OVCAR3 (cell line): ENCODE measurements around the gene CYP24A1.

DNA sequence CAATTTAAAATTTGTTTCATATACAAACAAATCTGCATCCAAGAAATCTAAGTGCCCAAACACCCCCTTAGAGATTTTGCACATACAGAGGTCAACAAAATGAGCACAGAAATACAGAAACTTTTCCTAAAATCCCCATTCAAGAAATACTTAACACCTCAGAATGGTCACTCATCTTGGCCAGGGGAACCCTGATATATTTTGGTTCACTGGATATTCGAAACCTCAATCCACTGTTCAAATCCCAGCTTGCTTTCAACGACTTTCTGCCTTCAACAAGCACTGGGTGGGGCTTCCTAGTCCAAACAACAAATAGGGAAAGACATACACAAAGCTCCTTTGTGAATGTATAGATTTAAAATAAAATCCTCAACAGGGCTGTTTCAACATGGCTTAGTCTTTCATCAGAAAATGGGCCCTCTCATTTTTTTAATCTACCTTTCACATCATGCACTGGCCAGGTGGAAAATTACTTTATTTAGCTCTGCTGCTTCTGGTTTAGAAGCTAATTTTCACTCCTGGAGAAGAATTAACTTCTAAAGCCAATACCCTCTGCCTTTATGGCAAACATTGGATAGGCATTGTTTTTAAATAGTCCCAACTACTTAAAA is 9.9 kb downstream of the ZNF217 start:
- RRBS, result no CpG with 5 or more reads among the region's 2 CpGs

- RRBS, result no CpG with 5 or more reads among the region's 17 CpGs
Measured at GRCh38 chr20:53623048-53624342, 29.9 kb upstream of the ZNF217 start.

GRCh38 chr20:53654953-53655624 is 61.5 kb upstream of the ZNF217 start:
- RRBS, result no CpG with 5 or more reads among the region's 11 CpGs

GRCh38 chr20:53739624-53739865 is 145.9 kb upstream of the ZNF217 start:
- RRBS, result no CpG with 5 or more reads among the region's 2 CpGs

GRCh38 chr20:53752475-53753174 is 159.0 kb upstream of the ZNF217 start:
- RRBS, result no CpG with 5 or more reads among the region's 7 CpGs

DNA sequence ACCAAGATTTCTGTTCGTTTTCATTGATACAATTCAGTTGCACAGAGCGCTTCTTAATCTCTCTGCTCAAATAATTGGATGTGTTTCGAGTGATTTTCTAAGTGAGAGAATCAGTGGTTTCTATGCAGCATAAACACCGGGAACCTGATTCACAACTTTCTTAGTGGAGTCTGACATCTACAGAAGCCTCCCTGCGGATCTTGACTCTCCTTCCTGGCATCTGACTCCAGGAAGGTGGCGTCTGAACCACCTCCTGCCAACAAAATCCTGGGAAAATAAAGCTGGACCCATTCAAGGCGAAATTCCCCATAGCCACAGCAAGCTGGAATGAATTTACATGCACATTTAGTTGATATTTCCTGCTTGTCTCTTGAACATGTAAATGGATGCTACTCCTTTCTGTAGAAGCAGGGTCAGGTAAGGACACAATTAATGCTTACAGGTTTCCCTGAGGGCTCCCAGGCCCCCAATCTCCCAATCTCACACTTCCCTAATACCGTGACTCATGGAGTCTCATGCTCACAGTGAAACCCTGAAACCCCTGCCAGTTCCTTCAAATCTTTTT is 197.3 kb upstream of the ZNF217 start:
- RRBS, result no CpG with 5 or more reads among the region's 8 CpGs

DNA sequence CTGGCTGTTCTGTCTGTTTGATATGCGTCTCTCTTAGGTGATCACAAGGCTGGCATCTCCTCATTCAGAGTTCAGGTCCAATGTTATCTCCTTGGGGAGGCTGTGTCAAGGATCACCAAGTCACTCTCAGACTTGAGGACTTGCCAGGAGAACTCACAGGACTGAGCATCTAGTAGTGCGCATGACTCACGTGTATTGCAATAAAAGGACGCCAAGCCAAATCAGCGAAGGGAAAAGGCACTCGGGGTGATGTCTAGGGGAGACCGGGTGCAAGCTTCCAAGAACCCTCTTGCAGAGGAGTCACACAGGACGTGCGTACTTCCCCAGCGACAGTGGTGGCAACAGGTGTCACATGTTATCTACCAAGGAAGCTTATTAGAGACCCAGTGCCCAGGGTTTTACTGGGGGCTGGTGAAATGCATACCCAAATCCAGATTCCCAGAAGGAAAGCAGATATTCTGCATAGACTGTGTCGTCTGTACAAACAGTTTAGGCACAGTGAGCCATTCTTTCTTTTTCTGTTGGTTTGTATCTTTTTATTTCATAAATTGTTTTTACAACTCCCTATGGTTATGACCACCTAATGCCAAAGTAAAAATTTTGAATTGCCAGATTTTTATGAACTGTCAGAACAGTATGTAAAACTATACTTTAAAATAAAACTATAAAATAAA is 234.8 kb downstream of the BCAS1 start:
- RRBS, result no CpG with 5 or more reads among the region's 11 CpGs

DNA sequence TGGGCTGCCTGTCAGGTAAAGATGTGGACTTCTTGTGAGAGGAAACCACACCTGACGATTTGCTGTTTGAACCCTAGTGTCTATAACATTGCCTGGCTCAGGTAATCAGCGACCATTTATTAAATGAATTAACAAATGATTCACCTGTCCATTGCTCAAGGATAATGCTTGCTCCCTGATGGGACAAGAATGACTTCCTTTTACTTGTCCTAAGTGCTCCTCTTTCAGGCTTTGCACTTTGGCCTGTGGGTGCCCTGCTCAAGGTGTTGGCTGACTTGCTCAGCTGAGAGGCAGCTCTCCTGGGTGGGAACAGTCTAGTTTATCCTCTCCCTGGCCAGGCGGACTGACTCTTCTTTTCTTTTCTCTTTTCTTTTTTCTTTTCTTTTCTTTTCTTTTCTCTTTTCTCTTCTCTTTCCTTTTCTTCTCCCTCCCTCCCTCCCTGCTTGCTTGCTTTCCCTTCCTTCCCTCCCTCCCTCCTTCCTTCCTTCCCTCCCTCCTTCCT is 233.1 kb downstream of the BCAS1 start:
- RRBS, result no CpG with 5 or more reads among the region's 3 CpGs

DNA sequence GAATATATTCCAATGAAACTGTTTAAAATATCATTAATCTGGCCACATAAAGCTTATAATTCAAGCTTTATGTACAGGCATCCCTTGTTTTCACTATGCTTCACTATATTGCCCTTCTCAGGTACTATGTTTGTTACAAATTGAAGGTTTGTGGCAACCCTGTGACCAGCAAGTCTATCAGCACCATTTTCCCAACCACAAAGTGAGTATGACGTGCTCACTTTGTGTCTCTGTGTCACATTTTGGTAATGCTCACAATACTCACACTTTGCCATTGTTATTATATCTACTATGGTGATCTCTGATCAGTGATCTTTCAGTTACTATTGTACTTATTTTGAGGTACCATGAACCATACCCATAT is 228.1 kb downstream of the BCAS1 start:
- RRBS, result no CpG with 5 or more reads among the region's 1 CpG

GRCh38 chr20:53869451-53870125 is 200.8 kb downstream of the BCAS1 start:
- RRBS, result no CpG with 5 or more reads among the region's 9 CpGs

- RRBS, result no CpG with 5 or more reads among the region's 4 CpGs
Measured at GRCh38 chr20:53900220-53901028, 170.0 kb downstream of the BCAS1 start.

DNA sequence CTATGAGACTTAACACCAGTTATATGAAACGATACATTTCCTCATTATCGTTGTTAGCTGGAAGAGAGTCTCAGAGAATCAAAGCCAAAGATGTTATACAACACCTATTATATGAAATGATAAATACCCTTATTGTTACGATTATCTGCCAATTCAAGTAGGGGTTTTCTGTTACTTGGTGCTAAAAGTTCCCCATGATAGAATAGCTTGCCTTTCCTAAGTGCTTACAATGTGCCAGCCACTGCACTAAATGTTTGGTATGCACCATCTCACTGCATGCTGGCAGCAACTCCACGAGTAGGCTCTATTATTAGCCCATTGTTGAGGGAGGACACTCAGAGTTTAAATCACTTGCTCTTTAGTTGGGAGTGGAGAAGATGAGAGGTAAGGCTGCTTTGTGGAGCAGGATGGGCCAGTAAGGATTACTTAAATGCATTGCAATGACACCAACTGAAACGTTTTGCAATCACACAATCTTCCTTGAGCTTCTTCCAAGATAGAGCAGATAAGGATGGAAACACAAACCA is 131.0 kb downstream of the BCAS1 start:
- RRBS, result no CpG with 5 or more reads among the region's 5 CpGs

- RRBS, result no CpG with 5 or more reads among the region's 5 CpGs
Measured at GRCh38 chr20:54084862-54085553, 14.6 kb upstream of the BCAS1 start.

GRCh38 chr20:54173879-54174474 is at the start of gene CYP24A1:
TSS of gene CYP24A1 (minus strand) at chr20:54173986.
- RRBS, result 6% methylated on average over 26 of the region's 49 CpGs

- RRBS, result 11% methylated on average over 4 of the region's 11 CpGs
Measured at GRCh38 chr20:56391118-56391466, 923 bp downstream of the AURKA start.

GRCh38 chr20:56442879-56443220 is 25.6 kb upstream of the RTF2 start:
- RRBS, result 97% methylated on average over 3 of the region's 8 CpGs

- RRBS, result no CpG with 5 or more reads among the region's 4 CpGs
Measured at GRCh38 chr20:56461253-56461862, 7.1 kb upstream of the RTF2 start.

- RRBS, result 73% methylated on average over 10 of the region's 35 CpGs
Measured at GRCh38 chr20:56626736-56627194, 2.3 kb upstream of the TFAP2C start.

- RRBS, result no CpG with 5 or more reads among the region's 3 CpGs
Measured at GRCh38 chr20:56683547-56683853, 54.4 kb downstream of the TFAP2C start.

GRCh38 chr20:56788145-56788638 is 159.1 kb downstream of the TFAP2C start:
- RRBS, result no CpG with 5 or more reads among the region's 7 CpGs